Measurements from ENCODE around the gene SPIRE2.

GRCh38 chr16:89560881-89561514 is 516 bp downstream of the RPL13 start:
- RRBS, 2 experiments = under 1% methylated on average over 10 to 13 of the region's 68 CpGs

- RRBS, 2 experiments = 75 to 79% methylated on average over 3 of the region's 21 CpGs
Observed at GRCh38 chr16:89620286-89620942, 7.0 kb downstream of the DPEP1 start.

- RRBS, 2 experiments = no CpG with 5 or more reads among the region's 10 CpGs
Observed at GRCh38 chr16:89629849-89630436, 16.5 kb downstream of the DPEP1 start.

- RRBS, 2 experiments = no CpG with 5 or more reads among the region's 6 CpGs
Observed at GRCh38 chr16:89644759-89645138, 12.8 kb downstream of the CHMP1A start.

GRCh38 chr16:89798478-89799533 is 17.6 kb downstream of the FANCA start:
- RRBS, 2 experiments = no CpG with 5 or more reads among the region's 20 CpGs

DNA sequence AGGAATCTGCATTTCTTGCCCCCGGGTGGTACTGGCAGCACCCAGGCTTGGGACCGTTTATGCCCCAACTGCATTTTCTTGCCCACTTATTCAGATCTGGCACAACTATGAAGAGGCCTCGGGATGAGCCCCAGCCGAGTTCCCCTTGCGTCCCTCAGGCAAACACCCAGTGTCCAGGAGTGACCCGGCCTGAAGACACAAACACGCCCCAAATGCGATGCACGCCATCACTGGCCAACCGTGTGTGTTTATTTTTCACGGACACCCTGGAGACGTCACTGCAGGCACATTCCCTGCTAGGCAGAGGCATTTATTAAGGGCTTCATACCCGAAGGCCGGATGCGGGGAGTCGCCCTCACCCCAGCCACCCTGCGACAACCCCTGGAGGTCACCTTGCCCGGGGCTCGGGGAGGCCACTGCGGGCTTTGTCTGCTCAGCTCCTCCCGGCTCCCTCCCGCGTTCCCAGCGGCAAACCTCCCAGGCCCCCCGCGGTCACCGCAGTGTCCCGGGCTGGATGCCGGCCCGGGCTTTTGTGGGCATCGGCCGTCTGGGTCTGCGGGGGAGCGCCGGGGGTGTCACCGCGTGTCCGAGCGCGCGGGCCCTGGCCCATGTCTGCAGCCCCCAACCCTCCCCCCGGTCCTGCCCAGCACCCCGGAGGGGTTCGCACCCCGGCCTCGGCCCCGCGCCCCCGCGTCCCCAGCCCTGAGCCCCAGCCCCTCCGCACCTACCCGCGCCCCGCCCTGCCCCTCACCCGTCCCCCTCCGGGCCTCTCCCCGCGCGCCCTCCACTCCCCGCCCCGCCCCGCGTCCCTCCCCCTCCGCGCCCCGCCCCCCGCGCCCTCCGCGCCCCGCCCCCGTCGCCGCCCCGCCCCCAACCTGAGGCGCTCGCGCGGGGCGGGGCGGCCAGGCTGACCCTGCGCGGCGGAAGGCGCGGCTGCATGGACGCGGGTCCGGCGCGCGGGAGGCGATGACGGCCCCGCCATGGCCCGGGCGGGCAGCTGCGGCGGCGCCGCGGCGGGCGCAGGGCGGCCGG is at the start of gene SPIRE2:
TSS of gene SPIRE2 (plus strand) at position 905 of the 1,032 bp plus-strand sequence.
- RRBS, 2 experiments = 2 to 4% methylated on average over 57 to 61 of the region's 106 CpGs

DNA sequence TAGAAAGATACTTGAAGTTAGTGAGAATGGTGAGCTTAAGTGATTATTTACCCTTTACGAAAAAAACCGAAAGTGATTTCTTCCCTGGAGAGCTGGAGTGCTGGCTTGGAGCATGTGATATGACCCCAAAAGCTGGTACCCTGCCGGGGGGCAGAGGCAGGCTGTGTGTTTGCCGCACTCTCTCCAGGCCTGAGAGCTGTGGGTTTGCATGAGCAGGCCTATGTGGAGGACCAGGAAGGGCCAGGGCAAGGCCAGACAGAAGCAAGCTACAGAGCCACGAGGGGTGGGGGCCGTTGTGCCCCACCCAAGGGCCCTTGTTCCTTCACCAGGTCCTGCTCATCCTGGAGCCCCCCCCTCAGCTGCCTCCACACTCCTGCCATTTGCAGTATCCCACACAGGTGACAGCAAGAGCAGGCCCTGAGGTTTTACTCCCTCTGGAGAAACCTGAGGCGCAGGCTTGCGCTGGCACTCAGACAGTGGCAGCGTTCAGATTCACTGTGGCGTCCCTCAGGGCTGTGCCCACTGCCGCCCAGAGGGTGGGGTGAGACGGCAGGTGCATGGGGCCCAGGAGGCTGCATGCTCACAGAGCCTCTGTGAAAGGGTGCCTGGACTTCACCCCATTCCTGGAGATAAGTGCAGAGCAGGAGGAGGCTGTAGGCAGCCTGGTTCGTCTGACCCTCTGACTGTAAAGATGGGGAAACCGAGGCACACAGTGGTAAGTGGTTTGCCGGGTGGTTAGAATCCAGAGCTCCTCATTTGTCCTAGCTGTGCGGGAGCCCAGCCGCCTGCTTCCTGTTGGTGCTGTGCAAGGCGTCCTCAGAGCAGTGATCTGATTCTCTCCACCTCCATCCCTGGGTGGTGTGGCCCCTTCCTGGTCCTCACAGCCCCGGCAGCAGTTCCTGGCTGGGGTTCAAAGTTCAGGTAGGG is 1.4 kb downstream of the SPIRE2 start:
- RRBS, 2 experiments = no CpG with 5 or more reads among the region's 19 CpGs

DNA sequence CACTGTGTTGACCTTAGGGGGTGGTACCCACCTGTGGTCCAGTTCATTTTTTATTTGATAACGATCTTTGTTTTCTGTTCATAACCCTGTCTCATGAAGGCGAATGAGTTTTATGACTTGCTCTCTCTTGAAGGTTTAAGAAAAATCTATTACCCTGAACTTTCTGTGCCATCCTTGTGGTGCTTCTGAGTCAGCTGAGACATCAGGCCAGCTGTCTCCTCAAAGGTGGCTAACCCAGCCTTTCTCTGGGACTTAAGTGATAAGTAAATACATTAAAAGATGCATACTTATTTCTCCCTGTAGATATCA is 2.0 kb downstream of the SPIRE2 start:
- RRBS, 2 experiments = no CpG with 5 or more reads among the region's 2 CpGs

DNA sequence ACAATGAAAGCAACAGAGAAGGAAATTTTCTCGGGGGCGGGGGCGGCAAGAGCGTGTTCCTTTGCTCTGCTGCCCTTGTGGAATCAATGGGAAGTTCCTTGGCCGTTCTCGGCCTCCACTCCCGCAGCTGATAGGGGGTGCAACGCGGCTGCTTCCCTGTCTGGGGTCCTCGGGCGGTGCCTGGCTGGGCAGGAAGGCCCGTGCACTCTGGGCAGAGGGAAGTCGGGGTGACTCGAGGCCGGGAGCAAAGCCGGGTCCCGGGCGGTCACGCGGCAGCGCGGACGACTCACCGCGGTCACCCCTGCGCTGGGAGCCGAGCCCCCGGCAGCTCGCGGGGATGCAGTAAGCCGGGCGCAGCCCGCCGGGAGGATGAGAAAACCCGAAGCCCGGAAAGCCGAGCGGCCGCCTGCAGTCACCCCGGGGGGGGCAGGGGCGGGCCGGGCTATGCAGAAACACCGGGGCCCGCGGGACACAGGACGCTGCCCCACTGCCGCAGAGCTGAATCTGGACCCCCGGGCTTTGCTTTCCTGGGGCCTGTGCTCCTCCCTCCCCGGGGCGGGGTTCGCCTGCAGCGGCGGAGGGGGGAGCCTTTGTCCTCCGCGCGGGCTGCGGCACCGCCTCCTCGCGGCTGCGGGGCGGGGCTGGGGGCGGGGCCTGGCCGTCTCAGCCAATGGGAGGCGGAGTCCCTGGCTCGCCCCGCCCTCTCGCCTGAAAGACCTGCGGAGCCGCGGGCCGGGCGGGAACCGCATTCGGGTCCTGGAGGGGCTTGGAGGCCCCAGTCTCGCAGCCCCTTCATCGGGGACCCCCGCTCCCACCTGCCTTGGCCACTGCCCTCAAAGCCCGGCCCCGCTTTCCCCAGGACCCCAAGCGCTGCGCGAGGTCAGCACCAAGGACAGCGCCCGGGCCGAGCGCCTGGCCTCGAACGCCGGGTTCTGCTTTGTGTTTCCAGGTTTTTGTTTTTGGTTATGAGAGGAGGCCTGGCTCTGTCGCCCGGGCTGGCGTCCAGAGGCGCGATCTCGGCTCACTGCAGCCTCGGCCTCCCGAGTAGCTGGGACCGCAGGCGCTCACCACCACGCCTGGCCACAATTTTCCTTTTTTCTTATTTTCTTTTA is 2.8 kb downstream of the TUBB3 start:
- RRBS, 2 experiments = 4 to 10% methylated on average over 28 to 32 of the region's 101 CpGs

- RRBS, 2 experiments = no CpG with 5 or more reads among the region's 32 CpGs
Observed at GRCh38 chr16:89956987-89957842, 8.7 kb downstream of the DEF8 start.

- RRBS, 2 experiments = no CpG with 5 or more reads among the region's 13 CpGs
Observed at GRCh38 chr16:89973304-89973850, 24.8 kb downstream of the DEF8 start.